ENCODE results near the genes OR13C8, OR13C5, OR13C2 and KLF4.

GRCh38 chr9:101399377-101400134, 905 bp downstream of the ZNF189 start:
- PRO-cap = no peak

- PRO-cap = no peak
These were observed 7.7 kb downstream of the ALDOB start for GRCh38 chr9:101427839-101428228.

GRCh38 chr9:101578466-101578897, 16.3 kb downstream of the PPP3R2 start:
- PRO-cap = no peak

- PRO-cap = no peak
These were observed at the start of gene OR13C8 for GRCh38 chr9:104568912-104569350. TSS of gene OR13C8 (plus strand) at chr9:104569168.

- PRO-cap = no peak
These were observed at the start of gene OR13C5 for GRCh38 chr9:104599340-104599680. TSS of gene OR13C5 (minus strand) at chr9:104599413.

- PRO-cap = no peak
These were observed at the start of gene OR13C2 for GRCh38 chr9:104605370-104605787. TSS of gene OR13C2 (minus strand) at chr9:104605627.

- PRO-cap = no peak
These were observed 80.8 kb downstream of the NIPSNAP3B start for GRCh38 chr9:104844756-104845019.

GRCh38 chr9:104866624-104866895, 61.4 kb downstream of the ABCA1 start:
- PRO-cap = no peak

- PRO-cap = no peak
These were observed 1.8 kb downstream of the ABCA1 start for GRCh38 chr9:104926323-104926457.

GRCh38 chr9:104927633-104927899, 389 bp downstream of the ABCA1 start:
- PRO-cap = no peak

DNA sequence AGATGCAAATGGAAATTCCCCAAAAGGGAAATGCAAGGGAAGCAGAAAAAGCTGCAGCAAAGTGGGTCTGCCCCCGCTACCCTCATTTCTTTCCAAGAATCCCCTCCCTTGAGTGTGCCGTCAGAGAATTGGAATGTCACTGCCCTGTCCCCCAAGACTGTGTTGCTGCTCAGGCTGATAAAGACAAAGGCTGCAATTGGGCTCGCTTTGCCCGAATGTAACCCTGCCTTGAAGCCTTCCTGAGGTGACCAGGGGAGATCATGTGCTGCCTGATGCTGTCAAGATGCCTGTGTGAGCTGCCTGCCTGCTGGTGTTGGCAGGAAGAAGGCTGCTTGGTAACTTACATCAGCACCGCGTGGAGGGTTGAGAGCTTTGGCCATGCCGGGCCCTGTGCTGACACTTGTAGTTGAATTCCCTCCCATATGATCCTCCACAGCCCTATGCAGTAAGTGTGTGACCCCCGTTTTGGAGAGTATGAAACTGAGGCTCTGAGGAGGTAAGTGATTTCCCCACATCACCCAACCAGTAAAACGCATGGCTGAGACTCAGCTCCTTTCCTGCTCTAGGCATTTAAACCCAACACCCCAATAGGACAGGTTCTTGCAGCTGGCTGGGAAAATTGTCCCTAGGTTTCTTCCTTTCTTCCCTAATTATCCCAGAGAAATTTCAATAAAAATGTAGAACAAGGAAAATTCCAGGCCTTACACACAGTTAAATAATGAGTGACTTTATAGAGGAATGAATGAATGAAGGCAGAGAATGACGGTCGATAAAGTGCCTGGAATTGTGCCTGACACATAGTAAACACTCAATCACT, 65.8 kb upstream of the ABCA1 start:
- PRO-cap = no peak

DNA sequence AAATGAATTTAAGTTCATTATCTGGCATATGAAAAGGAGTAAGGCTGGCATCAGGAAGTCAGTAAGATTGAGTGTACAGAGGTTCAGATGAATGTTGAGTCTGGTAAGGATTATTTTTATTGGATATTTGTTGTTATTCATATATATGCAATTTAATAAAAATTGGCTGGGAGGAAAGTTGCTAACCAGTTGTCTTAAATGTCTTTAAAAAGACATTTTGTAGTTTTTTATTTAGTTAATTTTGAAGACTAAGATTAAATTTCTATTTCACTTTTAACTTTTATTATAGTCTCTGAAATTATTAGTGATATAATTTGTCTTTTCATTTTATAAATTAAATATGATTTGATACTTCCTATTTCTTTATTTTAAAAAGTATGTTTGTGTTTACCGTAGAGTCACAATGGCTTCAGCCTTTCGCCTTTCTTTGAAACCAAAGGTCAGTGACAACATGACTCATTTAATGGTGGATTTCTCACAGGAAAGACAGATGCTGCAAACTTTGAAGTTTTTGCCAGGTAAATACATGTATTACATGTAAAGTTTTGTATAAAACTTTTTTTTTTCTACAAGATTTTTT, 36.2 kb downstream of the FSD1L start:
- PRO-cap = no peak

GRCh38 chr9:106860613-106861675, 2.0 kb upstream of the ZNF462 start:
- PRO-cap = no peak

DNA sequence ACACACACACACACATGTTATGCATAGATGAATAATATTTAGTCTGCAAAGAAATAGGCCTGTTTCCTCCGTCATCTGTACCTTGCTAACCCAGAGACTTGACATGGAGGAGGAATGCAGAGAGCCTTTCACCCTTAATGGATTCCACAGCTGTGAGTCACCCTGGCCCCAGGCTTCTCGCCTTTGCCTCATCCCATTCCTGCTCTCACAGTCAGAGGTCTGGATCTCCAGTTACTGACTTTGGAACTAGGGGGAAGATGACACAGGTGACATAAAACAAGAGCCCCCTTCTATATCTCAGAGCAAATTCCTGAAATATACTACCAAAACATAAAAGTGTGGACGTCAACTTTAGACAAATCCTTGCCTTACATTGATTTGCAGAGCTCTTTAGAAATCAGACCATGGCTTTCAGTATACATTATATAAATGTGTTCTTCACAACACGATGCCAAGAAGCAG, 29.8 kb downstream of the ZNF462 start:
- PRO-cap = no peak

GRCh38 chr9:106962543-106963092, 99.7 kb downstream of the ZNF462 start:
- PRO-cap = no peak

GRCh38 chr9:107175650-107176415, 107.2 kb upstream of the RAD23B start:
- PRO-cap = no peak

DNA sequence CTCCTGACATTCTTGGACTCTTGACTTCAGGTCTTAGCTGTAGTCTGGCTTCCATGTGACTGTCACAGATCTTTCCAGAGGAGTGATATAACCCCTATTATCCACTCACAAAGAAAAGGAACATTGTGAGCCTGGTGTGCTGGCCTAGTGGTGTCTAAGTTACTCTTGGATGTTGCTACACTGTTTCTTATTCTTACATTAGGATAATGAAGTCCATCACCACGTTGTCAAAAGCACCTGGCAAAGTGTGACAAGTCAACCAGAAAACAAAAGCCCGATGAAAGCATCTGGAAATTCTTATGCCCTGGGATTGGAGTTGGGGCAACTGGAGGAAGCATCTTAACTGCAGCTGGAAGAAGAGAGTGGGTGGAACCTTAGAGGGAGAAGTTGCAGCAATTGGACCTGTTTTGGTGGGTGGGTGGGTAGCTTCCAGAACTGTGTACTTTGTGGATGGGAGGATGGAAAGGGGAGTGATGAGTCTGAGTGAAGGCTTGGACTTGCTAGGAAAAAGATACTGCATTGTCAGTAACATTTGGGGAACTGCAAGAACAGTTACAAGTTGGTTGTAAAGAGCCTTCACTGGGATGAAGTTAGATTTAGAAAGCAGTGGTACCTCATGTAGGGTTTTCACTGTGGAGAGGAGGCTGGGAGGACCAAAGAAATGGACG, 50.0 kb downstream of the RAD23B start:
- PRO-cap = no peak

DNA sequence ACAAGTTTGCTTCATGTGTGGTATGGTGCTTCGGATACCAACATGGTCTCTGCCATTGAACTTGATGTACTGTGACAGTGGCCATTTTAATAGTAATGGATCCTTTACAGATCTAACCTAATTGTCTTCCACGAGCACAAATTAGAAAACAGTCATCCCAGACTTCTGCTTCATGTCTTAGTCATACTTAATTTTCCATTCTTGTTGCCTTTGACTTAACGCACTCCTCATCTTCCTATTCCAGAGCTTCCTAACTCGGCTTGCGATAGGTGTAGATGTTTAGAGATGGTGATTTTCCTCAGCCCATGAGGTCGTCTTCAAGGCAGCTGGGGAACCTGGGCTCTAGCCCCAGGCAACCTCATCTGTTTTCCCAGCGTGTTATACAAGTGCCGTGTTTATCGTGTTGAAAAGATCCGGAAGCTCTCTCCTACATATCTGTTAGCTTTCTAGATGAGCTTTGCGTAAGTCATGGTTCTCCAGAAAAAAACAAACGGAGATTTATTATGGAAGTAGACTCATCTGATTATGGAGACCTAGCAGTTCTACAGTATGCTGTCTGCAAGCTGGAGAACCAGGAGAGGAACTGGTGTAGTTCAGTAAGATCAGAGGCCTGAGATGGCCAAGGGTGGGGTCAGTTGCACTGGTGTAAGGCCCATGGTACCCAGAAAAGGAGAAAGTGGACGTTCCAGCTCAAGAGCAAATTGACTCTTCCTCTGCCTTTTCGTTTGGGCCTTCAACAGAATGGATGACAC, 50.7 kb downstream of the RAD23B start:
- PRO-cap = no peak

- PRO-cap = unidirectional peak, plus-strand start at chr9:107363774; bidirectional peak, plus-strand start at chr9:107363971, minus-strand start at chr9:107363998
These were observed 80.6 kb downstream of the RAD23B start for GRCh38 chr9:107363543-107364242.

GRCh38 chr9:107489708-107489923, at the start of gene KLF4:
TSS of gene KLF4 (minus strand) at chr9:107489769.
- PRO-cap = bidirectional peak, plus-strand start at chr9:107490024, minus-strand start at chr9:107489767